Colon Carcinoma Metastatic in the Lung (tissue), 2 donors: ENCODE data around the gene KIRREL3.

DNA sequence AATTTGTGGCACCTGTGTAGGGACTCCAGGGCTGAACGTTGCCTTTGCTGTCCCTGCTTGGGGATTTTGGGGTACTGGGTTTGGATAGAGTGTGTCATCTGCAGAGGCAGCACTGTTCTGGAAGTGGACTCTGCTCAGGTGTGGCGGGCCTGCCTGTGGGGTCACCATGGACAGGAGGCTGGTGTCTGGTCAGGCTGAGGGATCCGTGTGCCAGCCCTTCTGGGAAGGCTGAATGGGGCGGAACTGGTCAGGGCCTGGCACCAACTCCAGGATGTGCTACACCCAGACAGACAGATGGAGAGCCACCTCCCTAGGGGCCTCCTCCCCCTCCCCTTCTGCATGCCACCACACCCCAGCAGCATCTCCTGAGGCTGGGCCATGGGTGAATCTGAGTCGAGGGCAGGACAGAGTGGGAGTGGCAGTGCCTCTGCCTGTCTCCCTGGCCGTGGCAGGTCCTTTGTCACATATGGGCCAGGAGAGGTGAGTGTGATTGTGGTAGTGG, 28.9 kb downstream of the ST3GAL4 start:
- PRO-cap, 2 experiments: no peak in any of the 2 experiments

DNA sequence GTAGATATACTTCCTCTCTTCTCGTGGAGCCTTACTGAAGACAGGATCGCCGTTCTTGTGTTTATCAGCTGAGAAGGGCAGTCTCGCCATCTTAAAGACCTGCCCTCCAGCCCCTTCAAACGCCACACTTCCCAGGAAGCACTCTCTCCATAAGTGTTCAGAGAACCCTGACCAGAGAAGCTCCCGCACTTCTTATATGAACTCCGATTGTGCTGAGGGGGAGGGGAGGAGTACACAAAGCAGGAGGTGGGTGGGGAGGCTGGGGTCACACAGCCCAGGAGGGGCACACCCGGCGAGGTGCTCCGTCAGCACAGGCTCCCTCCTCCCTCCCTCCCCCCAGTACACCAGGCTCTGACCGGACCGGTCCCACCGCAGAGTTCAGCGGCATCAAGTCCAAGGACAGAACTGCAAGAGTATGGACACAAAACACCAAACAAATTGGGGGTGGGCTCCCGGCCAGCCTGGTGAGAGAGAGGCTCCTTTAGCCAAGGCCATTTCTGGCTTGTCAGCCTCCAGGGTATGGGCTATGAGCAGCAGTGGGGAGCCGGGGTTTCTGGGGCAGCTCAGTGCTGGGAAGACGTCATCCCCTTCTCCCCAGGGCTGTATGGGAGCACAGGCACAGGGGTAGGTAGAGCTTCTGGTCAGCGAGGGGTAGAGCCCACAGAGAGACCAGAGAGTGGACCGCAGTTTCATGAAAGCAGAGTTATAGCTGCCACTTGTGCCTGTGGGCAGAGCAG, 68.2 kb downstream of the ST3GAL4 start:
- PRO-cap, 2 experiments: no peak in any of the 2 experiments

GRCh38 chr11:126963424-126964091, 37.0 kb downstream of the KIRREL3 start:
- PRO-cap, 2 experiments: no peak in any of the 2 experiments

GRCh38 chr11:127000336-127001331, at the start of gene KIRREL3:
TSS of gene KIRREL3 (minus strand) at chr11:127000770.
- PRO-cap, 2 experiments: no peak in any of the 2 experiments

DNA sequence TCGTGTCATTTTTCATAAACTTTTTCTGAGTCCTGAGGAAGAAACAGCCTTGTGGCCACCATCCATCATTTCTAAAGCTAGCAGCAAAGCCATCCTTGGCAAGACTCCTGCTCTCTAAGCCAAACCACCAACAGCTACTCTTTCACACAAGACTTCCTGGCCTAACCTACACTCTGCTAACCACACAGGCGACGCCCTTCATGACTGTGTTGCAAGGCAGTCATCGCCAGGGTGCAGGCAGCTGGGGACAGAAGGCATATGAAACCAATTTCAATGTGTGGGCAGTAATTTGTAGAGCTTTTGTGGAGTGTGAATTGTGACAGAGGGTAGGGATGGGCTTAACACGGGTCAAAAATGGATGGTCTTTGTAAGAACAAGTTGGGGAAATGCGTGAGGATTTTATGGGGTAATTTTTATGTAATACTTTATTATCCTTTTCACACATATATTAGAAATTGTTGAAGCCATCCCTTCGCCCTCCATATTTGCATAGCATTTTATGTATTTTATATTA, 547.6 kb downstream of the ETS1 start:
- PRO-cap, 2 experiments: no peak in any of the 2 experiments

DNA sequence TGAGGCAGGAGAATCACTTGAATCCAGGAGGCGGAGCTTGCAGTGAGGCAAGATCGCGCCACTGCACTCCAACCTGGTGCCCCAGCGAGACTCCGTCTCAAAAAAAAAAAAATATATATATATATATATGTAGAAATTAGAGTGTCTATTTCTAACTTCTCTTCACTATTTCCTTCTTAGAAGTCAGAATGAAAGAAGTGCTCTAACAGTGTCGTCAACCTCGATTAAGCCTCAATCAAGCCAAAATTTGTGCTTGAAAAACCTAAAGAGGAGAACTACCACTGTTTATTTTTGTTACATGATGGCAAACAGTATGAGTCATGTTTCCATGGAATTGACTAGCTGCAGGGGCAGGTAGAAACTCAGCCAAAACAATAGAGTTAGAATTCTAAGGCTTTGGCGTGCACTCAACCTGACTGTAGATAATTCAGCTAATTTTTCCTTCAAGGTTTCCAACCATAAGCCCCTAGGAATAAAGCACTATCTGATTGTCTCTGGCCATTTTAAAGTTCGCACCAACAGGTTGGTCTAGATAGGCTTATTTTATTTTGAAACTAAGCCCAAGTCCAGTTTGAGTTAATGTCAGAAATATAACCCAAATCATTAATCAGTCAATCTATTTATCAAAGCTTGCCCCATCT, 415.9 kb downstream of the ETS1 start:
- PRO-cap, 2 experiments: no peak in any of the 2 experiments

GRCh38 chr11:128296949-128297314, 290.4 kb downstream of the ETS1 start:
- PRO-cap, 2 experiments: no peak in any of the 2 experiments

GRCh38 chr11:128300644-128301336, 286.6 kb downstream of the ETS1 start:
- PRO-cap, 2 experiments: no peak in any of the 2 experiments

- PRO-cap, 2 experiments: no peak in any of the 2 experiments
These were observed 163.2 kb downstream of the ETS1 start for GRCh38 chr11:128424146-128424646.

GRCh38 chr11:128448169-128449127, 138.9 kb downstream of the ETS1 start:
- PRO-cap, 2 experiments: peak in 2 of 2 experiments; most common plus-strand start chr11:128448742 (in 1); most common minus-strand start chr11:128448565 (in 2)

GRCh38 chr11:128461189-128461701, 126.1 kb downstream of the ETS1 start:
- PRO-cap, 2 experiments: no peak in any of the 2 experiments

DNA sequence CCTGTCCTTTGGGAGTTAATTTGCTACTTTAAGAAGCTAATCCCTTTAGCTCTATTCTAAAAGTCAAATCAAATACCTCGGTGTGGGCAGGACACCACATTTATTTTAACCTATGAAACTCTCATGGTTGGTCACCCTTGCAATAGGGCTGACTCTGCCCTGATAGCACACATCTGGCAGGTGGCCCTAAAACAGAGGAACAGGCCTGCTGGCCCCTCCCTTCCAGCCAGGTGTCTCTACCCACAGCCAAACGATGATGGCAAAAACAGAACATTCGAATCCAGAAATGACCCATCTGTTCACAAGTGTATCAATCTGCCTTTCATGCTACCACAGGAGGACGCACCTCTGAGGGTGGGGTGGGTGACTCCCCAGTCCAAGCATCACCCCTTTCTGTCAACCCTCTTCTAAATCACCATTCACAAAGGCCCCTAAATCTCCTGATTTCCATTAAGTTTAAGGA, 118.2 kb downstream of the ETS1 start:
- PRO-cap, 2 experiments: no peak in any of the 2 experiments

GRCh38 chr11:128471056-128471758, 116.2 kb downstream of the ETS1 start:
- PRO-cap, 2 experiments: no peak in any of the 2 experiments

DNA sequence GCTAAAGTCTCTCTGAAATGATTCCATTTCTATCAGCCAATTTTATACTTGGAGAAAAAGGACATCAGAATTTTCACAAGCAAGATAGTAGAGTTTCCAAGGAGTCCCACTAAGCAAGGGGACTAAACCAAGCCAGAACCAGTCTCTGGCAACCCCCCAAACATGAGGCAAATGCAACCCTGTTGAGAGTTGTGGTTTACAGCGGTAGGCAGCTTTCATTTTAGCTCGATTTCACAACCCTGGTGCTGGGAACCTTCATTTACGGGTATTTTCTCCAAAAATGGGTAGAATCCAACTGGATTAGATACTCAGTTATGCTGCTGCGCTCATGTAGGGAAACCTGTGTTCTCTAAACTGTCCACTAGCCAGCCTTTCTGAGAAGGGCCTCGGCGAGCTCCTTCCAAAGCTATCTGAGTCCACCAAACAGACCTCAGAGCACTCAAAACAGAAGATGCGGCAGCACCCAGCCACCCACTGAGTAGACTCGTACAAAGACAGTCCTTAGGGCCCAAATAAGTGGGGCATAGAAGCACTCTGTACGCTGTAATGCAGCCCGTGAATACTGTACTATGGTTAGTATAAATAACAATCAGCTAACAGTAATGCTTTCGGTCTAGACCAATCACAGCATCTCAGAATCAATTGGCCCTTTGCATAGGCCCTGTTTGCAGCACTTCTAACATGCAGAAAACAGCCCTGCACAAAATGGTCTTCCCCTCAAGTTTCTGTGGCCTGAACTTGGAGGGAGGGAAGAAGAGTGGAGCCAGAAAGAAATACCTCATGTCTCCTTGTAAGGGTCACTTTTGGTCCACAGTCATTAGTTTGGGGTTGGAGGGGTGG, 104.7 kb downstream of the ETS1 start:
- PRO-cap, 2 experiments: no peak in any of the 2 experiments

- PRO-cap, 2 experiments: no peak in any of the 2 experiments
These were observed 85.4 kb downstream of the ETS1 start for GRCh38 chr11:128501848-128502503.

GRCh38 chr11:128506265-128506869, 81.0 kb downstream of the ETS1 start:
- PRO-cap, 2 experiments: no peak in any of the 2 experiments

DNA sequence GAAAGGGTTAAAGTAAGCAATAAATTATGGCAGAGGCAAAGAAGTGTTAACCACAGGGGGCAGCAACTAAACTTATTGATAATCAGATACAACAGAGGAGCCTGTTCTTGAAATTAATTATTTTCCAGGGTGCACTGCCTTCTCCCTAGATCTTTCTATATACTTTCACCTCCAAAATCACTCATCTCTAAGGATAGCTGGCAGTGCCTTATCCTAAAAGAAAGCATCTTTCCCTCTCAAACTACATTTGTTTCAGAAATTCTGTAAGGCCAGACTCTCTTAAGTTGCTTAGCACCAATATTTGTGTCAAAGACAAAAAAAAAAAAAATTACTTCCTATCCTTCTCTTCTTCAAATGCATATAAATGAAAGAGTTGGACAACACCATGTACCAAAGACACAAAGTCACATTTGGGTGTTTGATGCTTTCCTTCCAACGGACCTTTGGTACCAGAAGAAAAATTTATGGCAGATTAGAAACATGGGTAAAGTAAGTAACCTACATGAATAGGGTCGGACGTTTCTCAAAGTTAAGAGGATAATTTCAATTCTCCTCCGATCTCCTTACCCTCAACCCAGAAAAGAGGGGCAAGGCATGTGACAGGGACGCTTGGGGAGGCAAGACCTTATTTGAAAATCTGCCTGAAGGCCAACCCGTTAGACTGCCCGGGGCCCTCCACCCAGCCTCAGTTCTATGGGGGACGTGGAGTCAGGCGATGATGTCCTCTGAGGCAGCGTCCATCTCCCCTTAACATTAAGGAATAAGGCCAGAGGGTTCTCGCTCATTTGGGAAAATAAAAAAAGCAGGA, 66.3 kb downstream of the ETS1 start:
- PRO-cap, 2 experiments: peak in 2 of 2 experiments; most common plus-strand start position 688 of the sequence (in 2)

DNA sequence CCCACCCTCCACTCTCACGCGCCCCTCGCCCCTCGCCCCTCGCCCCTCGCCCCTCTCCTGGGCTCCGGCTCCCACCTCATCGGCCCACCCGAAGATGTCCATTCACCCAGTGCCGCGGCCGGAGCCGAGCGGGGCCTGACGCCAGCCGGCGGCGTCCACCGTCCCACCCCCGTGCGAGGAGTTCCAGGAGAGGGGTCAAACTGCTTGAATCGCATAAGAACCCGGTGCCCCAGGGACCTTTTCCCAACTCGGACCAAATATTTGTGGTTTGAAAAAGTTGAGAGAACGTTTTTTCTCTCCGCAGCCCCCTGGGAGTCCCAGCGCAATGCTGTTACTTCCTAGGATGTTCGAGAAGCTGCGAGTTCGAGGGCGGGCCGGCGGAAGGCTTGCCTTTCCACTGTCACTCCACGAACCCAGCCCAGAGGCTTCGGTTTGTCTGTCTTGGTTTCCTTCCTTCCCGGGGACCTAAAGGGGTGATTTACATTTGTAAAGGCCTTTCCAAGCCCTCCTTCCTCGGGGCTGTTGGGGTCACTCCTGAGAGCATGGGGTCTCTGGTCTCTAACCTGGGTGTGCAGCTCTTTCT, 38.0 kb downstream of the ETS1 start:
- PRO-cap, 2 experiments: no peak in any of the 2 experiments

GRCh38 chr11:128582942-128583385, 4.4 kb downstream of the ETS1 start:
- PRO-cap, 2 experiments: no peak in any of the 2 experiments

GRCh38 chr11:128677905-128678485, 15.9 kb upstream of the FLI1 start:
- PRO-cap, 2 experiments: no peak in any of the 2 experiments